Measurements from ENCODE around the genes C14orf180 and SIVA1.

- PRO-cap = no peak
- RAMPAGE, long total RNA = no peak
Observed at GRCh38 chr14:104282589-104283436, 144.4 kb downstream of the KIF26A start.

GRCh38 chr14:104579269-104579955 lies at the start of gene C14orf180:
Gene C14orf180 (plus strand): TSS chr14:104579764.
- PRO-cap = no peak
- RAMPAGE, long total RNA = no peak

GRCh38 chr14:104580224-104580515 lies 606 bp downstream of the C14orf180 start:
- PRO-cap = no peak
- RAMPAGE, long total RNA = no peak

- PRO-cap = no peak
- RAMPAGE, long total RNA = no peak
Observed at GRCh38 chr14:104676699-104677169, 12.7 kb upstream of the INF2 start.

DNA sequence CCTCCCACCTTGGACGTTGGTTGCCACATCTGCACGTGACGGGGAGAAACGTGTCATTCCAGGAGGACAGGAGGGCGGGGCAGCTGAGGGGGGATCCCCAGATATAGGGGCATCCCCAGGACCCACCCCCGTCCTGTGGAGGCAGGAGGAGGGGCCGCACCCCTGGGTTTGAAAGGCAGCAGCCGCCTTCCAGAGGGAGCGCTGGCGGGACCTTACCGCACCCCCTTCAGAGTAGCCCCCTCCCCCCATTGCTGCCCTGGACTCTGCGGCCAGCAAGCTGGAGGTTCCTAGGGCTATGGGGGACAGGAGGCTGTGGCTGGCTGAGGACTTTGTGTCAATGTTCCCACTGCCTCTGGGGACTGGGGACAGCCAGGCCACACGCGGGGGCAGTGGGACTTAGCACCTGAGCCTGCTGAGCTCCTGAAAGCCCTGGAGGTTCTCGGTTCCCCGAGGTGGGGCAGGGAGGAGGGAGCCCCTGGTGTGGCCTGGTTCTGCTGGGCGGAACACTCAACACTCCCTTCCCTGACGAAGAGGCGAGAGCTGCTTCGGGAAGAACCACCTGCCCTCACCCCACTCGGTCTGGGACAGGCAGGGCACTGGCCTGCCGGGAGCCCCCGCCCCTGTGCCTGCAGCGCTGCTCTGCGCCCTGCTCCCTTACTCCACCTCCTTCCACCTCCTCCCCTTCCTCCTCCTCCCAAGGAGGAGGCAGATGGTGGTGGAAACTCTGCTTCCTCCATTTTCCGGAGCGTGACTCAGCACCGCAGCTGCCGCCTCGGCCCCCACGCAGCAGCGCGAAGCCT lies 12.0 kb upstream of the INF2 start:
- PRO-cap = no peak
- RAMPAGE, long total RNA = no peak

DNA sequence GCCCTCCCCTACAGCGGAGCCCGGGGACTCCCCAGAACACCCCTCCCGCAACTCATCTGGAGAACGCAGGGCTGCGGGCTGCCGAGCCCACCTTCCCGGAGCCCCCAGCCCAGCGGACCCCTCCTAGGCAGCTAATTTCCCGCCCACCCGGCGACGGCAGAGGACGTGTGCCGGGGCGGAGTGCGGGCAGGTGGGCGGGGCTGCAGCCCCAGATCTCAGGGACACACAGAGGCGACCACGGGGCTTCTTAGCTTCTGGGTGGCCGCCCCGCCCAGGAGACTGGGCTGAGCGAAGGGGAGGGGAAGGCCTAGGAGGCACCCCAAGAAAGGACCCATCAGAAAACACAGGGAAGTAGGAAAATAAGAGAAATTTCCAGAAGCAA lies 11.5 kb upstream of the INF2 start:
- PRO-cap = no peak
- RAMPAGE, long total RNA = no peak

- PRO-cap = no peak
- RAMPAGE, long total RNA = no peak
Observed at GRCh38 chr14:104680857-104681663, 8.4 kb upstream of the INF2 start.

DNA sequence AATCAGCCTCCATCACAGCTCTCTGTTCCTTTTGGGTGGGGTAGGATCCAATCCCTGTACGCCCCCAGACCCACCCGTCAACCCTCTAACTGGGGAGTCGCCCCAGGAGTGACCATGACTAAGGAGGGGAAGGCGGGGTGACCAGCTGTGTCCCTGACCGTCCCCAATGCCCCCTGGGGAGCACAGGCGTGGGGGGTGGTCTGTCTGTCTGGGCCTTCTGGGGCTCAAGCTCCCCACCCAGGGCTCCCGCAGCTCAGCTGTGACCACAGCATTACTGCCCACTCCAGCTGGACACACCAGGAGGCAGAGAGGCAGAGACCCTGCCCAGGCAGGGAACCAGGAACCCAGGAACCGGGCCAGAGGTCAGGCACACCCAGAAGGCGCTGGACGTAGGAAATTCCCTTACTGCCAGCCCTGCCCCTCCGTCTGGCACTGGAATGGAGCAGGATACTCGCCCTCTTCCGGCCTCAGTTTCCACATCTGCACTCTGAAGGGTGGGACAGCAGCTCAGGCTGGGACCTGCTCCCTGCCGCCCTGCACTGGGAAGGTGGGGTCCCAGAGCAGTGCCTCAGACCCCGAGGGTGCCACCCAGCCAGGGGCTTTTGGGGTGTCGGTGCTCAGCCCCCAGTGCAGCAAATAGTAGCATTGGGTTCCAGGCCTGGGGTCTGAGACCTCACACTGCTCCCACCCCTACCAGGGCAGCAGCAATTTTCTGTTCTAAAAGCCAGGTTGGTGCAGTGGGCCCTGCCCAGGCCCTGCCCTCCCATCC lies 1.0 kb downstream of the INF2 start:
- PRO-cap = no peak
- RAMPAGE, long total RNA = no peak

GRCh38 chr14:104694537-104695409 lies 5.4 kb downstream of the INF2 start:
- PRO-cap = no peak
- RAMPAGE, long total RNA = no peak

- PRO-cap = no peak
- RAMPAGE, long total RNA = no peak
Observed at GRCh38 chr14:104700072-104701239, 11.0 kb downstream of the INF2 start.

DNA sequence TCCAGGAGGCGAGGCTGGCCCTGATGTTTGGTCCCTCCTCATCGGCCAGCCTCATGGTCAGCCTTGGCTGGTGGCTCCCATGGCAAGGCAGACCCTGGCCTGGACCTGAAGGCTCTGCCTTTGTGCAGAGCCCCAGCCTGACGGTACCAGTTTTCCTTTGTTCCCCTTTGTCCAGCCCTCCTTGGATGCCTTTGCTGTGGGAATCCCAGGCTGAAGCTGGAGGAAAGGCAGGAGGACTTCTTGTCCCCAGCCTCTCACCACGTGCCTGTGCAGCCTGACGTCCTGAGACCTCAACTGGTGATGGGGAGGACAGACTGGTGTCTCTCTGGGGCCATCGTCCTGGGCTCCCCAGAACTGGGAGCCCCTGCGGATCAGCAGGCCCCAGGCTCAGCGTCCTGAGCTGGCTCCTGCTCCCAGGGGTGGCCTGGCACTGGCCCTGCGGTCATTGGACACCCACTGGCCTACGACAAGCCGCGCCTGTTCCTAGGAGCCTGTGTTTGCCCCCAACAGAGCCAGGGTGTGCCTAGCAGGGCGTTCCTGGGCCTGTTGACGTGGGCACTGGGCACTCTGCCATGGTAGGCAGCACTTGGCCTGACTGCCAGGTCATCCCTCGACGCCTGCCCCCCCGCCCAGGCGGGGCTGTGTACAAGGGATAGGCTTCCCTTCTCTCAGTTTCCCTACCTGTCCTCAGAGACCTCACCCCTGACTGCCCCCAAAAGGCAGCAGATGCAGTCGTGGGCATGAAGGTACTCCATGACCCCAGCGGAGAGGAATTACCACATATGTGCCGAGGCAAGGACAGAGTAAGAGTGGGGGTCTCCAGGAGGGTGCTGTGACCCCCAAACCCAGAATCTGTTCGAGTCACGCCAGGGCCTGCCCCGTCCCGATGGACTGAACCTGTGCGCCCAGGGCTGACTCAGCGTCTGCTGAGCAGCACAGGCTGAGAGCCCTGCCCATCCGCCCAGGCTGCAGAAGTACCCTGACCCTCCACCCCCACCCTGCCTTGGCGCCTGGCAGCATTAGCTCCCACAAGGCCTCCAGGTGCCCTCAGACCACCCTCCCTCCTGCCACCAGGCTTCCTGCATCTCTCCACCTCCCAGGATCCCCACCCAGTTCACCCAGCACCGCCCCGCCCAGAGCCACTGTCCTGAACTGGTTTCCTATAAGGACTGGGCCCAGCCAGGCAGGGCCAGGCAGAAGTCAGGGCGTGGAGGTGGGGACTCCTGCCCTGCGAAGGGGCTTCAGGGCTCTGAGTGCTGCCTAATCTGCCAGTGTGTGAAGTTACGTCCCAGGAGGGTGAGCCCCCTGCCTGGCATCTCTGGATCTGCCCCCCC lies 8.5 kb downstream of the ADSS1 start:
- PRO-cap = no peak
- RAMPAGE, long total RNA = no peak

DNA sequence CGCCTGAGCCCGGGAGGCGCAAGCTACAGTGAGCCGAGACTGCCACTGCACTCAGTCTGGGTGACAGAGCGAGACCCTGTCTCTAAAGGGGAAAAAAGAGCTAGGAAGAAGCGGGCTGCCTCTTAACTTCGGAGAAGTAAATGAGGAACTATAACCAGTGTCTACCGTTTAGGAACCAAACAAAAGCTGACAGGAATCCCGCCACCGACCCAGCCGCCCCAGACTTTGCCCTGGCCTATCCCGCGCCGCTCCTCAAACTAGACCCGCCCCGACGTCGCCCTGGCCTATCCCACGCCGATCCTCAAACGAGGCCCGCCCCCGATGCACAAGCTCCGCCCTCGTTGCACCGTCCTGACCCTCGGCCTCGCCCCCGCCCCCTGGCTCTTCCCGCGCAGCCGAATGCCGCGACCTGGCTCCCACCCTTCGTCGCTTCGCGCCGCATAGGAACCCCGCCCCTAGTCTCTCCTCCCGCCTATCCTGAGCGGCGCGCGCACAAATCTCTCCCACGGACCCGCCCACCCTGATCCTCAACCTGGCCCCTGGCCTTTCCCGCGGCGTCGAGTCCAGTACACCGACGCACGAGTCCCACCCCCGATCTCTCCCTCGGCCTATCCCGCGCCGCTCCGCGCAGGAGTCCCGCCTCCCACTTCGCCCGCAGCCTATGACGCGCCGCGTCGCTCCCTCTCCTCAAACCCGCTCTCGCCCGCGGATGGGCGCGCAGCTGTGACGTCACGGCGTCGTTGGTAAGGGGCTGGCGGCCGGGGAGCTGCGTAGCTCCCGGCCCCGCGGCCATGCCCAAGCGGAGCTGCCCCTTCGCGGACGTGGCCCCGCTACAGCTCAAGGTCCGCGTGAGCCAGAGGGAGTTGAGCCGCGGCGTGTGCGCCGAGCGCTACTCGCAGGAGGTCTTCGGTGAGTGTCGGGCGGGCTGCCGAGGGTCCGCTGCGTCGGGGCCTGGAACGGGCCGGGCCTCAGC lies at the start of gene SIVA1:
Gene SIVA1, plus strand, starts transcription at position 737 of the 973 bp plus-strand sequence.
- PRO-cap = bidirectional peak, plus-strand start at position 773 of the sequence, minus-strand start at position 428 of the sequence
- RAMPAGE, long total RNA = start-site peak on the plus strand centred at position 752 of the sequence, 57 bp wide, 209 and 148 reads in 2 replicates

GRCh38 chr14:104770475-104771331 lies 17.8 kb downstream of the SIVA1 start:
- PRO-cap = no peak
- RAMPAGE, long total RNA = no peak

GRCh38 chr14:104773774-104774226 lies 20.9 kb downstream of the SIVA1 start:
- PRO-cap = no peak
- RAMPAGE, long total RNA = no peak

DNA sequence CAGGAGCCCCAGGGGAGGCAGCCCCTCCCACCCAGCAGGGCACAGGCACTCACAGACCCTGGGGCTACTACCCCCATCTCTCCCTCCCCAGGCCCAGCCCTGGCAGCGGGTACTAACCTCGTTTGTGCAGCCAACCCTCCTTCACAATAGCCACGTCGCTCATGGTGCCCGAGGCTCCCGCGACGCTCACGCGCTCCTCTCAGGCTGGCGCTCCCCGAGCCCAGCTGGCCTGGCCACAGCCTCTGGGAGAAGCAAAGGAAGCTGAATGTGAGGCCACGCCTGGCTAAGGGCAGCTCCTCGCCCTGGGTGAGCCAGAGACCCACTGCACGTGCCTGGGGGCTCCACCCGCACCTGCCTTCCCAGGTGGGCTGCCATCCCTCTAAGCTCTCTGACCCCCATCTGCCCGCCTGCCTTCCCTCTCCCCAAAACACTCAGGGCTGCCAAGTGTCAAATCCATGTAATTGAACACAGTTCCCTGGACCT lies 3.0 kb downstream of the AKT1 start:
- PRO-cap = no peak
- RAMPAGE, long total RNA = no peak

DNA sequence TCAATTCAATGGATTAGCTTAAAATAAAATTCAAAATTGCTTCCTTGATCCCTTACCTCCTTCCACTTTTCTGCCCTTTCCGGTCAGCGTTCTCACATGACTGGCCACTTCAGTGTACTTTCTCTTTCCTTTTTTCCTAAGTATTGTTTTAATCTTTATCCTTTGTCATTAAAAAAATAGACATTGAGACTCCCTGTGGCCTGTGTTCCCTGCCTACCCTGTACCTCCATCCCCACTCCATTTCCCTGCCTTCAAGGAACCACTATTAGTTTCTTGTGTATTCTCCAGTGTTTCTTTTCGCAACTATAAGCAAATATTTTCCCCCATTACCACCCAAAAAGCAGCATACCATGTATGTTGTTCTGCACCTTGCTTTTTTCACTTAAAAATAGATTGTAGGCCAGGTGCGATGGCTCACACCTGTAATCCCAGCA lies 13.4 kb downstream of the ZBTB42 start:
- PRO-cap = no peak
- RAMPAGE, long total RNA = no peak

GRCh38 chr14:104825743-104826038 lies 24.8 kb downstream of the ZBTB42 start:
- PRO-cap = no peak
- RAMPAGE, long total RNA = no peak

DNA sequence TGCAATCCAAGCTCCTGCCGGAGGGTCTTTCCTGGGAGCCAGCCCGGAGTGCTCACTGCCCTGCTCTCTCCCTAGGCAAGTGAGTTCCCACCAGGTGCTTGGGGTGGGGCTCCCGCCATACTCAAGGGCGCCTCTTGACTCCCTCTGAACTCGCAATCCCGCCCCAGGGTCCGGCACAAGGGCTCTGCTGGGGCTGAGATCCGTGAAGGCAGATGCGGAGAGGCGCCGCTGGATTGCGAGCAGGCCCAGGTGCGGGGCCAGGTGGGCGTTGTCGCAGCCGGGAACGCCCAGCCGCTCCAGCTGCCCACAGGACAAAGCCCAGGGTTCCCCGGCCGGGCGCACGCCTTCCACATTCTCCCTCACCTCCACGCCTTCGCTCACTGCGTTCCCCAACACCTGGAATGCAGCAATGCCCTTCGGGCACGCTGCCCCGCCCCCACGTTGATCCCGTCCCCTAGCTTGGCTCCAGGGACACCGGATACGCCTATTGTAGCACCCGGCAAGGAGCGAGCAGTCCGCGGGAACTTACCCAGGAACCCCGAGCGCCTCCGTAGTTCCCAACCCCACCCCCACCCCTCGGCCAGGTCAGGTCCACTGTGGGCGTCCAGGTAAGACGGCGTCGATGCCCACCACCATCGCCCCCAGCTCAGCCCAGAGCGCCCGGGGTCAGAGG lies 905 bp upstream of the CEP170B start:
- PRO-cap = no peak
- RAMPAGE, long total RNA = no peak

DNA sequence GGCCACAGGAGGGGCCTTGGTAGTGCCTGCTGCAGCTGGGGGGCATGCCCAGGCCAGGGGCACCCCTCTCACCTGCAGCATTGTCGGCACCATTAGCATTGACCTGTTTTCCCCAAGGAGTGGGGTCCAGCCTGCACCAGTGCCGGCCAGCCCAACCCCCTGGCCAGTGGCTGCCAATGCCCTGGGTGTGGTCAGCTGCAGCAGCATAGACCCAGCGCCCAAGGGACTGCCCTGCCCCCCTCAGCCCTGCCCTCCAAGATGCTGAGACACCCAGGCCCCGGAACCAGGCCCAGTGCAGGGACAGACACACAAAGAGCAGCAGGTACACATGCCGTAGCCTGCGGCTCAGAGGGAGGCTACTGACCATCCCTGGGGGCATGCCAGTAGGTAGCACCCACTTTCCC lies 1.1 kb downstream of the AHNAK2 start:
- PRO-cap = no peak
- RAMPAGE, long total RNA = no peak

DNA sequence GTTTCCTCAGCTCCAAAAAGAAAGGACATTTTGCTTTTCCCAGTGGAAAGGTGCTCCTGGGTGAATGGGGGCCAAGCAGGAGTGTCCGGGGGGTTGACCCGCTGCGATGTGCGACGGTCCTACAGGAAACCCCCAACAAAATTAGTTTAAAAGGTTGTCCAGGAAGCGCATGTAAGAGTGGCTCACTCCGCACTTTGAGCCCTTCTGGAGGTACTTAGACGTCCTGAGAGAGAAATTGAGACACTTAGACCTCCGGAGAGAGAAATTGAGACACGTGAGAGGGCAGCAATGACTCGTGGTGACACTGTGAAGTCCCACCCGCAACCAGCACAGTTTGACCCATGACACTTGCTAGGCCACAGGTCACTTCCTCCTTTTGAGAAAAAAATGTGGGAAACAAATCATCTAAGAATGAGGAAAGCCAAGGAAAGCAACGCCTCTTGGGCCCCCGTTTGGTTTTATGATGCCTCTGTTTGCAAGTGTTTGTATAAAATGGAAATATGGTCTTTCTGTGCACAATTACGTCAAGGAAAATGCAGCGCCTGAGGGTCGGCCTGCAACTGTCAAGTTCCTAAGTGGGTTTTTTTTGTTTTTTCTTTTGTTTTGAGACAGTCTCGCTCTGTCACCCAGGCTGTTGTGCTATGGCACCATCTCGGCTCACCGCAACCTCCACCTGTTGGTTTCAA lies 13.5 kb upstream of the CDCA4 start:
- PRO-cap = no peak
- RAMPAGE, long total RNA = no peak

Measured in Karpas-422 (cell line).